H7 (cell line): ENCODE measurements around a stretch of chr14.

DNA sequence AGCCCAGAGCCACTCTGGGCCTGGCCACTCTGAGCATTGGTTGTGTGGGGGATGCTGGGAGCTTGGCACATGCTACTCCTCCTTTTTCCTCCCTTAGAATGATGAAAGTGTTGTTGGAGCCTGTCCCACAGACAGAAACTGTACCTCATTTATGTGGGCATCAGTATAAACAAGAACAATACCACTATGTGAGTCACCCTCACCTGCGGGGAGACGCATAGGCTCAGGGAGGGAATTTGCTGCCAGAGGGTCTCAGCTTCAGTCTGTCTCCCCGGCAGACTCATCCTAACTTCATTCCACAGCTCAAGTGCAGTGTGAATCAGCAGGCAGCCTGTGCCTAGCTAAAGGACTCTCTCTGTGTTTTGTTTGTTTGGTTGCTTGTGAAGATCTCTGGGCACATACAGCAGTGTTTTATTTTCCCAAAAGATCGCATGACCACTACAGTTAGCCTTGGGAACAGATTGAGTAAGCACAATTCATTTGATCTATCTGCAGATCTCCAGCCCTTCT is 98.9 kb downstream of the PRKCH start:
- RAMPAGE, long total RNA = no peak

GRCh38 chr14:61458800-61459162 is 137.4 kb downstream of the PRKCH start:
- RAMPAGE, long total RNA = no peak

DNA sequence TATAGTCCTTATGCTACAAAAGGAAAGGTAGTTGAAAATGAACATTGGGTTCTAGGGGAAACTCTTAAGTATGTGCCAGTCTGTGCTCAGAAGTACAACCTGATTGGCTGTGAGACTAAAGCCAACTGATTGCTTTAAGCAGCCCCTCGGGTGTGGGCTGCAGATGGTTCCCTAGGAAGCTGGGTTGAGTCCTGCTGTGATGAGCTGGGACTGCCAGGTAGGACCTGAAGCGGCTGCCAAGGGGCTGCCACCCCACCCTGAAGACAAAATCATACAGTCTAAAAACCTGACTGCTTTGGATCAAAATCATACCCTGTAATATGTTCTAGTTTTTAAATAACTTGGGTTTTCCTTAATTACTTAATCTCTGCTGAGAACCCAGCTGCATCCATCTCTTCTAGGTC is 147.9 kb downstream of the PRKCH start:
- RAMPAGE, long total RNA = no peak

DNA sequence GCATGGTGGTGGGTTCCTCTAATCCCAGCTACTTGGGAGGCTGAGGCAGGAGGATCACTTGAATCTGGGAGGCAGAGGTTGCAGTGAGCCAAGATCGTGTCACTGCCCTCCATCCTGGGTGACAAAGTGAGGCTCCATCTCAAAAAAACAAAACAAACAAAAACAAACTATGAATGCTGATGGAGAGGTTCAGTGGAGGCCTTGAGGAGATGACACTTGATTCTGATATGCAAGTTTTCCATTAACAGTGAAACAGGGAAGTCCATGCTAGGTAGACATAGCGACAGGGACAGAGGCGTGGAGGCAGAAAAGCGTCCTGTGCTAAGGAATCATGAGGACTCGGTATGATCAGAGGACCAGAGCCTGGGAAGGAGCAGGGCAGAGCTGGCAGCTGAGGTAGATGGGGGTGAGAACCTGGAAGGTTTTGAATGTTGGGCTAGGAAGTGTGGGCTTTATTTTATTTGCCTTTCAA is 185.5 kb upstream of the HIF1A start:
- RAMPAGE, long total RNA = no peak

- RAMPAGE, long total RNA = no peak
Observed at GRCh38 chr14:61561374-61562482, 133.6 kb upstream of the HIF1A start.

DNA sequence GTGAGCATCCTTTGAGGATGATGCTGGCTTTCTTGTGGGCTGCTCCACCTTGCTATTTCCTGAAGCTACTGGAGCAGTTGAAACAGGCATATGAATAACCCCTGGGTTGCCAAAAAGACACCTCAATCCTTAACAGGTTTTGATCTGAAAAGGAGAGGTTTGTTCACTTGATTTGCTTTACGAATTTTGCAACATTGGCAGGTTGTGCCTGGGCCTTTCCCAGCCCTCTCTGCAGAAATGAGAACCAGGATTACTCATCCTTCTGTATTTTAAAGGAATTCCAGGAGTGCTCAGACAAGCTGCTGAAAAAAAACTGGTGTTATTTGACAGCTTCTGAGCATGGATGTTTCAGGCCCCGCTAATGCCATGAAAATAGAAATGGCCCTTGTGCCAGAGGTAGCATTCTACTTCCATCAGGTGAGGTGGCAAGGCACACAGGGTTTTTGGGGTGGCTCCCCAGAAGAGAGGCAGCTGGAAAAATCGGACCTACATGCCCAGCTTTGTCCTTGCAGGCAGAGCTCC is 121.2 kb upstream of the HIF1A start:
- RAMPAGE, long total RNA = no peak

DNA sequence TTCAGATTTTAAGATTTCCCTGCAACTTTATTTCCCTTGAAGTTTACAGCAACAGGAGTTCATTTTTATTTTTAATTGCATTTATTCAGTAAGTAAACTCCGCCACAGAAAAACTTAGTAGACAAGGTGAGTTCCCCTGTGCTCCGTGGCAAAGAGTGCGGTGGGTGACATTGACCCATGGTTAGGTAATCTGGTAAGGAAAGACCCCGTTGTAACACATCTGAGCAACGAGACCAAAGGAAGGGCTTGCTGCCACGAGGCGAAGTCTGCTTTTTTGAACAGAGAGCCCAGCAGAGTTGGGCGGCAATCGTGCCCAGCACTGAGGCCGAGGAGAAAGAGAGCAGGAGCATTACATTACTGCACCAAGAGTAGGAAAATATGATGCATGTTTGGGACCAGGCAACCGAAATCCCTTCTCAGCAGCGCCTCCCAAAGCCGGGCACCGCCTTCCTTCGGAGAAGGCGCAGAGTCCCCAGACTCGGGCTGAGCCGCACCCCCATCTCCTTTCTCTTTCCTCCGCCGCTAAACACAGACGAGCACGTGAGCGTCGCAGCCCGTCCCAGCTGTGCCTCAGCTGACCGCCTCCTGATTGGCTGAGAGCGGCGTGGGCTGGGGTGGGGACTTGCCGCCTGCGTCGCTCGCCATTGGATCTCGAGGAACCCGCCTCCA is 472 bp upstream of the HIF1A start:
- RAMPAGE, long total RNA = no peak

- RAMPAGE, long total RNA = no peak
Observed at GRCh38 chr14:61741500-61741679, 20.8 kb upstream of the SNAPC1 start.

GRCh38 chr14:61749275-61750420 is 12.6 kb upstream of the SNAPC1 start:
- RAMPAGE, long total RNA = no peak

DNA sequence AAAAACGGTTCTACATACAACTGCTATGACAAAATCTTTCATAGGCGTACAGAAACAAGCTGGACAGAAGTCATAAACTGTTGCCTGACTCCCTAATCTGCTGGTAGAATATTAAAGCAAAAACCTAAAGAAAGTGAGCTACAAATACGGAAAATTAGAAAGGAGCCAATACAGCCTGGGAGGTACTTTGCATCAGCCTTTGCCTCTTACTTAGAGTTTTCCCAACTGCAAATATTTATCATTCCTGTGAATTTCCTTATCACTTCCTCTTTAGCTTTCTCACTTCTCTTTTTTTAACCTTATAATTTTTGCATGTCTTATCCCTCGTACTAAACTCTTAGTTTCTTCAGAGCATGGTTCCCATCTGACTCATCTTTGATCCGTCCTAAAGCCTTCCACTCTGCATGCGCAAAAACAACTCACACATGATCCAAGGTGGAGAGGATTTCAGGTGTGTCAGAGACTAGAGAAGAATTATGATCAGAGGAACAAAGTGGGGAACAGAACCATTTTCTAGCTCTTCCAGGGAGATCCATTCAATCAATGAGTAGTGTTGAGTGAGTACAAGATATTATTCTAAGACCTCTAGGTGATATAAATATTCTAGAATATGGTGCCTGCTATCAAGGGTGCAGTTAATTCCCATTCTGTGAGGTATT is 9.6 kb upstream of the SNAPC1 start:
- RAMPAGE, long total RNA = no peak

- RAMPAGE, long total RNA = no peak
Observed at GRCh38 chr14:61839223-61839919, 26.9 kb downstream of the SYT16 start.

- RAMPAGE, long total RNA = no peak
Observed at GRCh38 chr14:62691992-62692590, 353.2 kb downstream of the KCNH5 start.

DNA sequence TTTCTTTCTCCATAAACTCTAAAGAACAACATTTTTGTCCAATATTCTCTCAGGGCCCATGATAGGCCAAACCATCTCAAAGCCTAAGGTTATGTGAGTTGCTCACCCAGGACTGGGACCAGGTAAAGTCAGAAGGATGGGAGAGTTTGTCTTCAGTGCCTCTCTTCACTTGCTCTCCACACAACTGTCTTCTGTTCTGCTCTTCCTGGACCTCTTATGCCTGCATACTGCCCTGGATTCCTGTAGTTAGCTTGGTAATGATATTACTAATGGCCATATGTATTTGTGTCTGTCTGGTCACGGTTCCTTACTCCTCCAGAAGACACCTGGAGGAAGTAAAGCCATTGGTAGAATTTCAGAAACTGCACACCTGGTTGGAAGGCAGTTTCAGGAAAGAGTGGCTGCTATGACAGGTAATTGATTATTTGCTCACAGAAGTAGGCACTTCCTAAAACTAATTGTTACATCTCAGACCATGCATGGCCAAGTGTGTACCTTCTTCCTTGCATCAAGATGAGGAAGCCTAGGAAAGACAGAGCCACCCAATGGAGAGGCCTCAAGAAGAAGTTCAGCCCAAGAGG is 26.4 kb upstream of the RHOJ start:
- RAMPAGE, long total RNA = no peak

DNA sequence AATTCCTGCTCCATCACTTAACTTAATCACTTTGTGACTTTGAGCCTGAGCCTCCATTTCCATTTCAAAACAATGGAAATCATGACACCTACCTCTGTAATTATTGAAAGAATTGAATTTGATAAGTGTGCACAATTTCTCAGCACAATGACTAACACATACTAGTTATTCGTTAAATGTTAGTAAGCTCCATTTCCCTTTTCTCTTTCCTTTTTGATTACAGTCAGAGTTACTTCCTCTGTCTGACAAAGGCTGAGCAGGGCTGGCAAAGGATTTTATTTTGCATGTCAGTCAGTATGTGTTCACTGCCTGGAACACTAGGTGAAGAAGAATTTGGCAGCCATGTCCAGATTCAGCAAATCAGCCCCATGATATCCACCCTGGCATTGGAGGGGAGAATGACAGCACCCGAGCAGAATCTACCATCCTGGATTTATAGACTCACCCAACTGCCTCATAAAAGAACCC is 12.2 kb upstream of the RHOJ start:
- RAMPAGE, long total RNA = no peak

GRCh38 chr14:63480683-63481193 is 62.4 kb downstream of the PPP2R5E start:
- RAMPAGE, long total RNA = no peak

DNA sequence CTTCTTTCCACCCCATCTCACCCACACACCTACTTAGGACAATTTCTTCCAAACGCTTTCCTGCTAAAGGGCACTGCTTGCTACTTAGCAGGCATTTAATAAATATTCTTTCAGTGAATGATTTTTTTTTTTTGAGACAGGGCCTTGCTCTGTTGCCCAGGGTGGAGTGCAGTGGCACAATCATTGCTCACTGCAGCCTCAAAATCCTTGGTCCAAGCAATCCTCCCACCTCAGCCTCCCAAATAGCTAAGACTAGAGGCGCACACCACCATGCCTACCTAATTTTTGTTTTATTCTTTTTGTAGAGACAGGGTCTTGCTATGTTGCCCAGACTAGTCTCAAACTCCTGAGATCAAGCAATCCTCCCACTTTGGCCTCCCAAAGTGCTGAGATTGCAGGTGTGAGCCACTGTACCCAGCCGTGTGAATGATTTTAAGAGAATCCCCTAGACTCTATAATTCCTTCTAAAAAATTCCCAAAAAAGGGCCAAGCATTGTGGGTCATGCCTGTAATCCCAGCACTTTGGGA is 55.0 kb downstream of the PPP2R5E start:
- RAMPAGE, long total RNA = no peak

GRCh38 chr14:63727047-63727985 is 549 bp downstream of the SGPP1 start:
- RAMPAGE, long total RNA = no peak

DNA sequence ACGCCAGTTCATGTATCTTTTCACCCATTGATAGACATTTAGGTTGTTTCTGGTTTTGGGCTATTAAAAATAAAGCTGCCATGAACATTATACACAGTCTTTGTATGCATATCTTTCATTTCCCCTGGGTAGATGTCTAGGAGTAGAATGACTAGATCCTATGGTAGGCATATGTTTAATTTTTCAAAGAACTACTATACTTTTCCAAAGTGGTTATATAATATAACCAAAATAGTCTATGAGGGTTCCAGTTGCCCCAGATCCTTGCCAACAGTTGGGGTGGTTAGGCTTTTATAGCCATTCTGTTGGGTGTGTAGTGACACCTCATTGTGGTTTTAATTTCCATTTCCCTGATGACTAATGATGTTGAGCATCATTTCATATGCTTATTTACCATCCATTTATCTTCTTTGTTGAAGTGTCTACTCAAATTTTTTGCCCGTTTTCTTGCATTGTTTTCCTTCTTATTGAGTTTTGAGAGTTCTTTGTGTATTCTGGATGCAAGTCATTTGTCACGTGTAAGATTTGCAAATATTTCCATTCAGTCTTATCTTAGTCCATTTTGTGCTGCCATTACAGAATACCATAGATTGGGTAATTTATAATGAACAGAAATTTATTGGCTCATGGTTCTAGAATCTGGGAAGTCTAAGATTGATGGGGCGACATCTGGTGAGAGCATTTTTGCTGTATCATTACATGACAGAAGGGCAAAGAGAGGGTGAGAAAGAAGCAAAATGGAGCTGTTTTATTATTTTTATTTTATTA is 4.7 kb downstream of the SYNE2 start:
- RAMPAGE, long total RNA = no peak

GRCh38 chr14:63869679-63870287 is 17.0 kb downstream of the SYNE2 start:
- RAMPAGE, long total RNA = no peak

- RAMPAGE, long total RNA = no peak
Observed at GRCh38 chr14:63995212-63995621, 142.4 kb downstream of the SYNE2 start.